ENCODE results near the genes MAOA and FTSJ1.

DNA sequence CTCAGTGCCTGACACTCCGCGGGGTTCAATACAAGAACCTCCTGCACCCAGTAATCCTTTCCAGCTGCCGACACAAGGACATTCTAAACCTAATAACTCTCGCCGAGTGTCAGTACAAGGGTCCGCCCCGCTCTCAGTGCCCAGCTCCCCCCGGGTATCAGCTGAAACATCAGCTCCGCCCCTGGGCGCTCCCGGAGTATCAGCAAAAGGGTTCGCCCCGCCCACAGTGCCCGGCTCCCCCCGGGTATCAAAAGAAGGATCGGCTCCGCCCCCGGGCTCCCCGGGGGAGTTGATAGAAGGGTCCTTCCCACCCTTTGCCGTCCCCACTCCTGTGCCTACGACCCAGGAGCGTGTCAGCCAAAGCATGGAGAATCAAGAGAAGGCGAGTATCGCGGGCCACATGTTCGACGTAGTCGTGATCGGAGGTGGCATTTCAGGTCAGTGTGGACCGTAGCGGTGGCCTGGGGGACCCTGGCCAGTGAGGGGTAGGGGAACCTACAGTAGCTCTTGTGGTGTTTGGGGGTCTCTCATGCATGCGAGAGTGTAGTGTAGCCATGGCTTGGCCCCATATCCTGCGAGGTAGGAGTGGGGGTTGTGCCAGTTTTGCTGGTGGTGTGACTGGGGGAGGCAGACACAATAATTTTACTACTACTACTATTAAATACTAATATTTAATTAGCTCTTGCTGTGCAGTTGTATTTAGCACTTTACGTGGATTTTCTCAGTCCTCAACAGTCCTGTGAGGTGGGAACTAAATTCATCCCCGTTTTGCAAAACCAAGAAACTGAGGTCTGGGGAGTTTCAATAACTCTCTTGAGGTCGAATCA lies at the start of gene MAOA:
Gene MAOA (plus strand): TSS at position 322 of the 827 bp plus-strand sequence.
- PRO-cap, result bidirectional peak, plus-strand start at position 233 of the sequence, minus-strand start at position 142 of the sequence

- PRO-cap, result no peak
Observed at GRCh38 chrX:43716868-43717893, 61.1 kb downstream of the MAOA start.

GRCh38 chrX:44620942-44621407 lies 78.3 kb upstream of the FUNDC1 start:
- PRO-cap, result no peak

DNA sequence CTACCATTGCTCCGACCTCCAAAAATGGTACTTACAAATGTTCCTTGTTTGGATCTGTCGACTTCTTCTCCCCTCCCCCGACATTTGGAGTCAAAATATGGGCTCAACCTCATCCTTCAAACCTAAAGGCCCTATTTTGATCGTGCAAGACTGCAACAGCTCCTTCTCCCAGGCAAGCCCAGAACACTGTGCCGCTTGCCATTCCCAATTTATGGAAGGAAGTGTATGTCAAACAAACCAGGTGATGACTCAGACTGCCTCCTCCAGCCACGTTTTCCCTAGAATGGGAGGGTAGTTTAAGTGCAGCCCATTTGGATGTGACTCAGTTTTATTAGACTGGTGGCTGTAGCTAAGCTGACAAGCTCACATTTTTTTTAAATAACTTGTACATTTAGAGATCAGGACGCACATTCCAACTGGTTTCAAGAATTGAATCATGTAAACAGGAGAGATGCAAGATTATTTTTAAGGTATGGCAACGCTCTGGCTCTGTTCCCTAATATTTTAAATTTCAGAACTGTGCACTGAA lies 570.5 kb upstream of the DIPK2B start:
- PRO-cap, result unidirectional peak, minus-strand start at position 185 of the sequence; bidirectional peak, plus-strand start at position 325 of the sequence, minus-strand start at position 185 of the sequence

DNA sequence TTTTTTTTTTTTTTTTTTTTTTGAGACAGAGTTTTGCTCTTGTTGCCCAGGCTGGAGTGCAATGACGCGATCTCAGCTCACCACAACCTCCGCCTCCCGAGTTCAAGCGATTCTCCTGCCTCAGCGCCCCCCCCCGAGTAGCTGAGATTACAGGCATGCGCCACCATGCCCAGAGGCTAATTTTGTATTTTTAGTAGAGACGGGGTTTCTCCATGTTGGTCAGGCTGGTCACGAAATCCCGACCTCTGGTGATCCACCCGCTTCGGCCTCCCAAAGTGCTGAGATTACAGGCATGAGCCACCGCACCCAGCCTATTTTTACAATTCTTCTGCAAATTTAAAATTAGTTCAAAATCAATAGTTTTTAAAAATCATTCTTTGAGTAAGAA lies 600.4 kb upstream of the DIPK2B start:
- PRO-cap, result no peak

DNA sequence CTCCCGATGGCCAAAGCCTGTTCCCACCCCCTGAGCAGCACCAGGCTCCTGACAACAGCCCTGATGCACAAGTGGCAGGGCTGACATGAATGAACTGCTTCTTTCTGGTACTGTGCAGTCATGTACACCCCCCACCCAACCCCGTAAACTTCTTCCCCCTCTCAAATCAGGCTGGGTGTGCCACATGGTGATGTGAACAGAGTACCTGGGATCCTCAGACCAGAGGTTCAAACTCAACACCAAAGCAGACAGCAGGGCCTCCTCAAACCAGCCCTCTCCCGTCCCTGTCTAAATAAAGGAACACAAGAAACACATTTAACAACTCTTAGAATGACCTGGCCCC lies 609.2 kb upstream of the DIPK2B start:
- PRO-cap, result no peak

- PRO-cap, result no peak
Observed at GRCh38 chrX:46125179-46125461, 322.0 kb upstream of the KRBOX4 start.

DNA sequence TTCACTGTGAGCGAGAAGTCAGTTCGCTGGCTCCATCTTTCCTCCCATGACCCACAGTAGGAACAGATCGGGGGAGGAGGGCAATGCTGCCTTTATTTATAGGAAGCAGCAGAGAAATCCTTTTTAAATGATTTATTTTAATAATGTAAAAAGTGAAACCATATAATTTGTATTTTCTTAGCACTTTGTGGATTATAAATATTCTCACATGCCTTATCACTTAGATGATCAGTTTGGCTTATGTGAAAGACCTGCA lies 129.6 kb upstream of the KRBOX4 start:
- PRO-cap, result no peak

DNA sequence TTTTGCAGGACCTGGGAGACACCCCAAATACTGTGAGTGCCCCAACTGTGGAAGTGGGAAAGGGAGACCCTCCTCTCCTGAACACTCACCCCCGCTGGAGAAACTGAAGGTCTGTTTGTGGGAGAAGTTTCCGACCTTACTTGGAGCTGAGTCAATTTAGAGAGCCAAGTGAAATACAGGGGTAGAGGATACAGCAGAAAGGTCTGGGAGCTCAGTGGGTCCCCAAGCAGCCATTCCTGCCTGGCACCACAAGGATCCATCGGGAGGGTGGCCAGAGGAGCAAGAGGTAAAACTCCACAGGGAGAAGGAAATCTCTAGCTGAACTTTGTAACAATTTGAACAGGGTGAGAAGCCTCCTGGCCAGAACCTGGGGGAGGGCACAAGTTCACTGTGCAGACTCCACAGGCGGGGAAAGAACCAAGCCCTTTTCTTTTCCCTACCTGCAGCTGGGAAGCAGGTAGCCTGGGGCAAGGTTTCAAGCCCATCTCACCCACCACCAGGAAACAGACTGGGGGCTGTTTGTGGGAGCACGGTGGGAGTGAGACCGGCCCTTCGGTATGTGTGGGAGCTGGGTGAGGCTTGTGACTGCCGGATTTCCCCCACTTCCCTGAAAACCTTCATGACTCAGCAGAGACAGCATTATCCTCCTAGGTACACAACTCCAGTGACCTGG lies 113.7 kb upstream of the KRBOX4 start:
- PRO-cap, result no peak

DNA sequence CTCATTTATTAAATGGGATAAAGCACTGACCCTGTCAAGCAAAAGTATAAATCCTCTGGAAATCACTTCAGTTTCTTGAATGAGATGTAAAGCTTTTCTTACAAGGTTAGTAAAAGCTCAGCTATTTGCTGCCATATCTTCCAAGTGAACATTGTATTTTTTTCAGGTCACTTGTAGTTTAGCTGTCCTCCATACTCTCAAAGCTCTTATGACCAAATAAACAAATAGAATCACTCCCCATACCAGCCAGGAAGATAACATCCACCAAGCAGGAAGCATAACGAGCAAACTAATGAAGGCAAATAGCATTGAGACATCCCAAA lies 9.2 kb downstream of the KRBOX4 start:
- PRO-cap, result no peak

DNA sequence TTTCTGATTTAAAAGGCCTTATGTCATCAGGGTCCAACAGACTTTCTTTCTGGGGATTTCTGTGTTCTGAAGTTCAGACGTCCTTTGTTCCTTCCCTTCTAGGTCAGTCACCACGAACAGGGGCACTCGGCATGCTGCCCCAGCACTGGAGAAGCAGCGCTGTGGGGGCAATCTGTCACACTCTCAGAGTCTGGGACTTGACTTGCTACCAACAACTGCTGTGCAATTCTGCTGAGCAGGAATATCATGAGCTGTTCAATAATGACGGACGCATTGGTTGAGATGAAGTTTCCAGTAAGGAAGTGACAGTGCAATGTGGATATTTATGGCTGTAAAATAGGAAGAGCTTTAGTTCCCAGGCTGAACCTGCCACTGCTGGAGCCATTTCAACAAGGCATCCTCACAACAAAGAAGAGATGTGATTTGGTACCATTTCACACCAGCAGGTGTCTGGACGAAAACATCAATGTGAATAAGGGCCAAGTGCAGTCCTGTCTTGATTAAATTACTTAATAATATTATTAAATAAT lies 24.2 kb downstream of the CHST7 start:
- PRO-cap, result no peak

DNA sequence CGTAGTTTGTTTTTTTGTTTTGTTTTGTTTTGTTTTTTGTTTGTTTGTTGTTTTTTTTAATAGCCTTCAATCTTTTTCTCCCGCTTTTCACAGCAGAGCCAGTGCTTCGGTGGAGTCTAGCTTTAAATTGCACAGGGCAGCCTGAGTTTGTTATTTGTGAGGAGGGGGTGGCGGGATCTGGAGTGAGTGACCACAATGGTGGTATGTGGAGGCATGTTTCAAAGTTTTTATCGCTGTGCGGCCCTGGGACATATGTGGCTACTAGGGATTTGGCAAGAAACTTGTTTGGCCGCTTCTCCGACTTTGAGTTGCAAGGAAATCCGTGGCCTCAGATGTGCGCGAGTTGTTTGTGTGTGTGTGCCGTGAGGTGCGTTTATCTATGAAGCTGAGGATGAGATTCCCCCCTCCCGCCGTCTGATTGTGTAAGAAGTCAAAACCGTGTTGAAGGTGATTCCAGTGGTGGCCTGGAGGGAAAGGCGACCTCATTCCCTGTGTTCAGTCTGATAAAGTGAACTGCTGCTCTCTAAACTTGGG lies 1.4 kb downstream of the JADE3 start:
- PRO-cap, result no peak

DNA sequence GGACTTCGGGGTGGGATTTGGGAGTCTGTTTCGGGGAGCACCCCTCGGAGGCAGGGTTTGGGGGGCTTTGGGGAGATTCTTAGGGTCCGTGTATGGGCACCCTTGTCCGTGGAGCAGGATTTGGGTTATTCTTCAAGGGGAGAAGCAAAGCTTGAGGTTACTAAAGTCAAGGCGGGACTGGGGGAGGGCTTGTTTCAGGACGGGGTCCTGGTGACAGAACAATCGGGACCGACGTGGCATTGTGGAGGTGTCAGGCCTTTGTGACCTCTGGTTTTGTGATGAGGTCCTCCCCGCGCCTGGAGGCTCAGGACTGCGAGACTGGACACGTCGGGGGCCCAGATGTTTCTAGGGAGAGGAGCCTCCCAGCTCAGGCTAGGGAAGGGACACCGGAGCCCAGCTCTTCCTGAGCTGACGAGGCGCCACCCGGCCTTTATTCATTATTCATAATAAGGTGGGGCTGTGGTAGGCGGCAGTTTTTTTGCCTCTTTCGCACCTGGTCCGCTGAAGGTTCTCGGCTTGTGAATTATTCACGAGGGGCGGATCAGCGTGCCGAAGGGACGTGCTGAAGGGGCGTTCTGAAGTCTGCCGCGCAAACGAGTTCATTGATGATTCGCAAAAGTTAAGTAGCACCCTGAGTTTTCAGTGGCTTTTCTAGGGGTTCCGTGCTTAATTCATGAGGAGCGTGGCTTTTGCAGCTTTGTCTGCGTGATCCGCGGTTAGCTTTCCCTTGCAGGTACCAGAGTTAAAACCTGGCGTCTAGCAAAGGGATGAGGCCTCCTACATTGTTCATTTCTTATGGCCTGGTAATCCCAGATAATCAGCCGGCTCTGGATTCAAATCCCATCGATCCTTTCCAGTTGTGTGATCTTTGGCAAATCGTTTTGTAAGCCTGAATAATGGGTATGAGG lies 2.3 kb upstream of the UBA1 start:
- PRO-cap, result no peak

DNA sequence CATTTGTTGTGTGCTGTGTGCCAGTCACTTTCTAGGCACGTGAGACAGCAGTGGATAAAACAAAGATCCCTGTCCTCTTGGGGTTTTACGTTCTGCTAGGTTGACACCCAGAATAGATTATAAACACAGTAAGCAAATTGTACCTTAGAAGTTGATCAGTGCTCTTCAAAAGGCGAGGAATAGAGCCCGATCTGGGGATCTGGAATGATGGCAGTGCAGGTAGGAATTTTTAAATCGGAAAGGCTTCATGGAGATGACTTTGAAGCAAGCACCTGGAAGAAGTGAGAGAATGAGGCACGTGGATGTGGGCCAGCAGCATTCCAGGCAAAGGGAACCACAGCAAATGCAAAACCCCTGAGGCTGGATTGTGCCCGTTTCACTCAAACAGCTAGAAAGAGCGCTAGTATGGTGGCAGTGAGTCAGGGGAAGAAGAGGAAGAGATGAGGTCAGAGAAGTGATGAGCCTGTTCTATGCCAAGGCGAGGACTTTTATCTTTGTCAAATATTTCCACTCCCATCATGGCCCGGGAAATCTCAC lies 1.6 kb upstream of the CDK16 start:
- PRO-cap, result no peak

DNA sequence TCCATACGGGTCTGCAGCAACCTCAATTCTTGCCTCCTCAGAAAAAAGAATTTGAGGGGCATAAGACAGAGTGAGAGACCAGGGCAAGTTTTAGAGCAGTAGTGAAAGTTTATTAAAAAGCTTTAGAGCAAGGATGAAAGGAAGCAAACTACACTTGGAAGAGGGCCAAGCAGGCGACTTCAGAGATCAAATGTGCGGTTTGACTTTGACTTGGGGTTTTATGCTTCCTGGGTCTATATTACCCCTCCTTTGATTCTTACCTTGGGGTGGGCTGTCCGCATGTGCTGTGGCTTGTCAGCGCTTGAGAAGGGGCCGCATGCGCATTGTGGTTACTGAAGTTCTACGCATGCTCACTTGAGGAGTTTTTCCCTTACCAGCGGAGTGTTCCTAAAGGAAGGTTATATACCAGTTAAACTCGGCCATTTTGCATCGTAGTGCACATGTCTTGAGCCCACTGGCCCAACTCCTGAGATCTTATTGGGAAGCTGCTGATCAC lies 9.8 kb downstream of the ZNF157 start:
- PRO-cap, result no peak

- PRO-cap, result no peak
Observed at GRCh38 chrX:47562338-47563585, 1.8 kb downstream of the ARAF start.

- PRO-cap, result no peak
Observed at GRCh38 chrX:47564437-47565667, 3.8 kb downstream of the ARAF start.

DNA sequence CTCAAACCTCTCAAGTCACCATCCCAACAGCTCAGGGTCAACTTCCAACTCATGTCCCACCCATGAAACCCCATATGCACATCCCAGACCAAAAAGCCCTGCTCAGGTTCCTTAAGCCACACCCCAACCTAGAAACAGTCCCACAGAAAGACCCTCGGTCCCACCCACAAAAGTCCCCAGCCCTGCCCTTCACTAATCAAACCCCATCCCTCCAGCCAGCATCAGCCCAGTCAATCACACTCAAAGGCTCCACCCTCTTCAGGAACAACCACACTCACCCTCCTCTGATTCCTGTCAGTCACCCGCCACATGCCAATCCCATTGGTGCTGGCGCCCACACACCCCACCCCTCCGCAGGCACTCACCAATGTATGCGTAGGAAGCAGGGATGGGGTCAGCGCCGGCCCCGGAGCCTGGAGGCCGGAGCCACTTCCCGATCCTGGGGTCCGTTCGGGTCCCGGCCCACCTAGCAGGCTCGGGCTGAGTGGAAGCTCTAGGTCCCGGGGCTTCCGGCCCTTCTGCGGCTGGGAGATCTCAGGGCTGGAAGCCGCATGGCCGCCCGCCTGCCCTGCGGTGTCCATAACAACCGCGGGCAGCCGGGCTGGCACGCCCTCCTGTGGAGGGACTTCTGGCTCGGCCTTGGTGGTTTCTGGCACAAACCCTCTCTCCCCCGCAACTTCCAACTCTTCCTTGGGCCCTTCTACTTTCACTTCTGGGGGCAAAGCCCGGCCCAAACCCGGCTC lies 7.8 kb upstream of the CFP start:
- PRO-cap, result no peak

- PRO-cap, result no peak
Observed at GRCh38 chrX:47802689-47803097, 34.0 kb upstream of the ZNF81 start.

DNA sequence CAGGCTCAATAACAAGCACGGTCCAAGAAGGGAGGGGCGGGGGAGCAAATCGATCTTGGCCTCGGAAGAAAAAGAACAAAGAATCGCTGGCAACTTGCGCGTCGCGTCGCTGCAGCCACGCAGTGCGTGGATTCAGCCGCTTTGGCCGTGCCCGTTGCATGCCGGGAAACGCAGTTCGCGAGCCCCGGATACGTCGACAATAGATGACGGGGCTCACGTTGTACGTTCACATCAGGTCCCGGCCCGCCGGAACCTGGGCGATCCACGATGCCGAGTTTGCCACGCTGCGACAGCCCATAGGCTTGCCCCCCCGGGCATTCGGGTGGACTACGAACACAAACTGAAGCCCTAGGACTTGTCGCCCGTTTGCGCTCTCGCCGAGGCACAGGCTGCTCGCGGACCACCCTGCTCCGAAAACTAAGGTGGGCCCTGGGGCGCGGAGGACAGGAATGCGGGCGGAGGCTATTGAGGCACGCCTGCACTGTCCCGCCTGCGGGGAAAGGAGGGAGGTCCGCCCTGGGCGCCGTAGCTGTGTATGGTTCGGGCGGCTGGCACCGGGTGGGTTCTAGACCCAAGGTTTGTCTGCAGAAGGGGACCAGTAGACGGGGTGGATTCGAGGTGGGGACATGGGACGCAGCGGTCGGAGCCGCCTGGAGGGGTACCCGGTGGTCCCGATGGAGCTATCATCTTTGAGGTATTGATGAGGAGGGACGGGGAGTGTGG lies at the start of gene FTSJ1:
Gene FTSJ1 (plus strand): TSS at position 225 of the 723 bp plus-strand sequence.
- PRO-cap, result no peak